Mesenchymal stem cell of adipose (primary cell): ENCODE measurements around the genes MAMSTR, CGB5, TRPM4, RPS11 and PRRG2.

DNA sequence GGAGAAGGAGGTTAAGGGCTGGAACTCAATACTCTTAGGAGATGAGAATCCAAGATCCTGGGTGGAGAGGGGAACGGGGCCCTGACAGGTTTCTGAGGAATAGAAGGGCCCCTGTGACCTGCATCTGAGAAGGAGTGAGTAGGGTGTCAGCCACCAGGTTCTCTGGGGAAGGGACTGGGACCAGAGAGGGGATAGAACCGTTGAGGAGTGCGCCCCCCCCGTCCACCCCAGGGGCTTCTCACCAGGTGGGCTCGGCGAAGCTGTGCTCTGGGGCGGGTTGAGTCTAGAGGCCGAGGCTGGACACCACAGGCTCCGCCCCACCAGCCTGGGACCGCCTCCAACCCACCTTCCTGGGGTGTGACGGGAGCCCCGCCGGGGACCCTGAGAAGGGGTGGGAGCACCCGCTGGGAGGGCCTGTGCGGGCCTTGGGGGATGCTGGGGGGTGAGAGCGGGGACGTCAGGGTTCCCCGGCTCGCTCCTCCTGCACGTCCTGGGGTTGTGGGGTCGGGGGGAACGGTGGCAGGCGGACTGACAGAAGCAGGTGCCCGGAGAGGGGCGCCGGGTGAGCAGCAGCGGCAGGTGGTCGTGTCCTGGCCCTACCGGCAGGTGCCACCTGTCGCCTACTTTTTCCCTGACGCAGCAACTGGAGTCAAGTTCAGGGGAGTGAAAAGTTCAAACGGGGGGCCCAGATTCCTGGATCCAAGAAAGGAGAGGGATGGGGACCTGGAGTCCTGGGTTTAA lies at the start of gene MAMSTR:
TSS of gene MAMSTR (minus strand) at position 289 of the 741 bp plus-strand sequence.
- CAGE, long polyA plus RNA: no peak

DNA sequence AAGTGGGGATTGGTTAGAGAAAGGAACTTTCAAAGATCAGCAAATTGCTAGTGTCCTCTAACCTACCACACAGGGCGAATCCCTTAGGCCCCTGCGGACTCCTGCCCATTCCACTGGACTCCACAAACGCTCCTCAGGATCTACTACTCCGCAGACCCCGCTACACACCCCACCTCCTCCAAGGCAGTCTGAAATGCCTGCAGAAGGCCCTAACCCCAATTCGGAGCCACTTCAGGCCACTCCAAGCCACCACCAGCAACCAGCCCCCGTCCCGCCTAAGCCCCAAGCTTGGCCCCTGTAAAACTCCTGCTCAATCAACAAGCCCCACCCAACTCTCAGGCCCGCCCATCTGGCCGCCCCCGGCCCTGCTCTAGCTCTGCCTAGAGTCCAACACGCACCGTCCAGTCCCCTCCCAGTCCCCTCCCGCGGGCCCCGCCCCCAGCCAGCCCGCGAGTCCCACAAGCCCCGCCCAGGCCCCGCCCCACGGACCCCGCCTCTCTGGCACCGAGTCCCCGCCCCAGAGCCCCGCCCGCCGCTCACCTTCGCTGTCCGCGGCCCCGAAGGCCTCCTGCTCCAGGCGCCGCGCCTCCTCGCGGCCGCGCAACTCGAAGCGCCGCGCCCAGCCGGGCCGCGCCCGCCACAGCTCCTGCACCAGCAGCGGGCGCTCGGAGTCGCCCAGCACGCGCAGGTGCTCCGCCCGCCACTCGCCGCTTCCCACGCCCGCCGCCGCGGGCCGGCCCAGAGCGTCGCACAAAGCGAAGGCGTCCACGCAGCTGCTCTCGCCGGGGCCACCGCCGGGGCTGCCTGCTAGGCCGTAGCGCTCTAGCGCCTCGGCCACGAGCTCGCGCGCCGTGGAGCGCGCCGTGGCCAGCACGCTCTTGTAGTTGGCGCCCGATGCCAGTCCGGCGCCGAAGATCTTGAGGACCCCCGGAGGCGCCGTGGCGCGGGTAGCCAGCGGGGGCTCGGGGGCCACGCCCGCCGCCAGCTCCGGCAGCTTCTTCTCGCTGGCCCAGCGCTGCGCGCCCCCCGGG lies 1.7 kb downstream of the RASIP1 start:
- CAGE, long polyA plus RNA: no peak

DNA sequence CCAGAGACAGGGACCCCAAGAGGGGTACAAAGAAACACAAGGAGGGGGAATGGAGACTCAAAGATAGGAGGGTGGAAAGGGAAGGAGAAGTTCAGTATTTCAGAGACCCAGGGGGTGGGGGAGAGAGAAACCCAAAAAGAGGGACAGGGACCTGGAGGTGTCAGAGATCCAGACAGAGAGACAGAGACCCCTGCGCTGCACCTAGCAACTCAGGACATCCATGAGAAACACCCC lies 219 bp upstream of the ENSG00000268655 start:
- CAGE, long polyA plus RNA: no peak

DNA sequence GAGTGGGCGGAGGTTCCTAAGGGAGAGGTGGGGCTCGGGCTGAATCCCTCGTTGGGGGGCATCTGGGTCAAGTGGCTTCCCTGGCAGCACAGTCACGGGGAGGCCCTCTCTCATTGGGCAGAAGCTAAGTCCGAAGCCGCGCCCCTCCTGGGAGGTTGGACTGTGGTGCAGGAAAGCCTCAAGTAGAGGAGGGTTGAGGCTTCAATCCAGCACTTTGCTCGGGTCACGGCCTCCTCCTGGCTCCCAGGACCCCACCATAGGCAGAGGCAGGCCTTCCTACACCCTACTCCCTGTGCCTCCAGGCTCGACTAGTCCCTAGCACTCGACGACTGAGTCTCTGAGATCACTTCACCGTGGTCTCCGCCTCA lies at the start of gene CGB5:
TSS of gene CGB5 (plus strand) at position 209 of the 368 bp plus-strand sequence.
- CAGE, long polyA plus RNA: no peak

DNA sequence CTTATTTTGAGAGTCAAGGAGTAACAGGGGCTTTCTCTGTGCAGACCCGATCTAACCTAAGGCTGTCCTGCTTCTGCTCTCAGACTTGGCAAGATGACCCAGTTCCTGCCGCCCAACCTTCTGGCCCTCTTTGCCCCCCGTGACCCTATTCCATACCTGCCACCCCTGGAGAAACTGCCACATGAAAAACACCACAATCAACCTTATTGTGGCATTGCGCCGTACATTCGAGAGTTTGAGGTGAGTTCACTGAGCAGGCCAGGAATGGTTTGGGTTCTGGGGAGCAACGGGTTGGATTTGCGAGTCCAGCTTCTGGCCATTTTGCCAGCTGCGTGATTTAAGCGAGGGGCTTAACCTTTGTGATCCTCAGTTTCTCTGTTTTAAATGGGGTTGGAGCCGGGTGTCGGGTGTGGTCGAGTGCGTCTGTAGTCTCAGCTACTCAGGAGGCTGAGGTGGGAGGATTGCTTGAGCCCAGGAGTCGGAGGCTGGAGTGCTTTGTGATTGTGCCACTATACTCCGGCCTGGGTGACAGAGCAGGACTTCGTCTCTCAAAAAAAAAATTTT lies 1.2 kb downstream of the SNRNP70 start:
- CAGE, long polyA plus RNA: no peak

- CAGE, long polyA plus RNA: no peak
These were observed 16.7 kb downstream of the PPFIA3 start for GRCh38 chr19:49135911-49136530.

DNA sequence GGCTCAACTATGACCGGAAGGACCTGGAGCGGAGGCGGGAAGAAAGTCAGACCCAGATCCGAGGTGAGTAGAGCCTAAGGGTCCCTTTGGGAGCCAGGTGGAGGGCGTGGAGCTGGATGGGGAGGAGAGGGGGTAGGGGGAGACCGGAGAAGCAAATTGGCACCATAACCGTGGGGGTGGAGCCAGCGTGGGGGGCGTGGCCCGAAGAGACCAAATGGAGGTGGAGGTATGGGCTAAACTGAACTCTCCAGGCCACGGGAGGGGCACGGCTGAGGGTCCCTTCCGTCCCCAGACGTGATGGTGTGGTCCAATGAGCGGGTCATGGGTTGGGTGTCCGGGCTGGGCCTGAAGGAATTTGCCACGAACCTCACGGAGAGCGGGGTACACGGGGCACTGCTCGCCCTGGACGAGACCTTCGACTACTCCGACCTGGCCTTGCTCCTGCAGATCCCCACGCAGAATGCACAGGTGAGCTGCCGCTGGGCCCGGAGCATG lies 6.4 kb downstream of the HRC start:
- CAGE, long polyA plus RNA: no peak

DNA sequence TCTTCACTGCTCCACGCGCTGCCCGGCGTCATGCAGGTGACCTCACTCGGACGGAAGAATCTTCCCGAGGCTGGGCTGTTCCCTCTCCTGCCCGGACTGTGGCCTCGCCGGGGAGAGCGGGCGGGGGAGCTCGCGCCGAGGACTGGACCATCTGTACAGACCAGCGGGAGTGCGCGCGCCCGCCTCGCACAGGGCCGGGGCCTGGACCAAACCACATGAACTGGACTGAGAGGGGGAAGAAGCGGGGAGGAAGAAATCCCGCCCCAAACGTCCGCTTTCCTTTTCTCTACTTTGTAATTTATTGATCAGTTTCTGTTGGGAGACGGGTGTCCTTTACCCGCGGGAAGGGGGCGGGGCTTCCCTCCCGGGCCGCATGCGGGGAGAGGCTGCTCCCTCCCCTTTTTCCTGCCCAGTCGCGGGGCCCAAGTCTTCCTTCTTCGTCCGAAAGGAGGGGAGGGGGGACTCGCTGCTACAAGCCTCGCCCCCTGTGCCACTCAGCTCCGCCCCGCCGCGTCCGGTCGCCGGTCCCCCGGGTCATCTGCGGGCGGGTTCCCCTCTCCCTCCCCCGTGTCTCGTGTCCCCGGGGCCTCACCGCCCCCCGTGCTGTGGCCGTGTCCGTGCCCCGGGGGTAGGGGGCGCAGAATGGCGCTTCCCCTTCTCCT lies 4.9 kb downstream of the HRC start:
- CAGE, long polyA plus RNA: no peak

GRCh38 chr19:49157320-49158065 lies at the start of gene TRPM4:
Gene TRPM4, plus strand, starts transcription at chr19:49157792.
- CAGE, long polyA plus RNA: no peak

DNA sequence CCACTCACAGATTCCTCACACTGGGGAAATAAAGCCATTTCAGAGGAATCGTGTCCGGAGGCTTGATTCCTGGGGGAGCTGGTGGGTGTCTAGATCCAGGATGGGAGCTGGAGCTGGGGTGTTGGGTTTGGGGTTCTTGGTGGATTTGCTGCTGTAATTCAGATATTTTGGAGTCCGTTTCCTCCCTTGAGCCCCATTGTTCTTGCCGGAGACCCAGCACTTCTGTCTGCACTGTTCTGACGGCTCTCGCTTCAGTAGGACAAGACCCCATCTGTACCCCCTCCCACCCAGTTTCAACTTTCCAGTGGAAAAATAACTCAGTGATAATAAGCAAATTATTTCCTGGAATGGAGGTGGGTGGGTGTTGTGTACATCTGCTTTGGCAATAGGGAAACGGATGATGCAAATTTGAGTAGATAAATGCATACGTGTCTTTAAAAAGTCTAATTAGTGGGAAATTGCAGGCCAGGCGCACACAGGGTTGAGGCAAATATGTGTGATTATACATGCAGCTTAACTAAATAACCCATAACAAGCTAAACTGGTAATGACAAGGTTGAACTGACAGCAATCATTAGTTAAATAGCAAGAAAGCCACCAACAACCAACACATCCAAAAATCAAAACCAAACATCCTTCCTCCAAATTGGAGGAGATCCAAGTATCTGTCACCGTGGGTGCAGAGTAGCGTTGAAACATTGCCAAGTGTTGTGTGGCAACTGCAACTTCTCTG lies 54.4 kb downstream of the TRPM4 start:
- CAGE, long polyA plus RNA: no peak

- CAGE, long polyA plus RNA: no peak
These were observed 67.9 kb downstream of the TRPM4 start for GRCh38 chr19:49225472-49225934.

GRCh38 chr19:49395429-49396202 lies 7.6 kb downstream of the KASH5 start:
- CAGE, long polyA plus RNA: no peak

DNA sequence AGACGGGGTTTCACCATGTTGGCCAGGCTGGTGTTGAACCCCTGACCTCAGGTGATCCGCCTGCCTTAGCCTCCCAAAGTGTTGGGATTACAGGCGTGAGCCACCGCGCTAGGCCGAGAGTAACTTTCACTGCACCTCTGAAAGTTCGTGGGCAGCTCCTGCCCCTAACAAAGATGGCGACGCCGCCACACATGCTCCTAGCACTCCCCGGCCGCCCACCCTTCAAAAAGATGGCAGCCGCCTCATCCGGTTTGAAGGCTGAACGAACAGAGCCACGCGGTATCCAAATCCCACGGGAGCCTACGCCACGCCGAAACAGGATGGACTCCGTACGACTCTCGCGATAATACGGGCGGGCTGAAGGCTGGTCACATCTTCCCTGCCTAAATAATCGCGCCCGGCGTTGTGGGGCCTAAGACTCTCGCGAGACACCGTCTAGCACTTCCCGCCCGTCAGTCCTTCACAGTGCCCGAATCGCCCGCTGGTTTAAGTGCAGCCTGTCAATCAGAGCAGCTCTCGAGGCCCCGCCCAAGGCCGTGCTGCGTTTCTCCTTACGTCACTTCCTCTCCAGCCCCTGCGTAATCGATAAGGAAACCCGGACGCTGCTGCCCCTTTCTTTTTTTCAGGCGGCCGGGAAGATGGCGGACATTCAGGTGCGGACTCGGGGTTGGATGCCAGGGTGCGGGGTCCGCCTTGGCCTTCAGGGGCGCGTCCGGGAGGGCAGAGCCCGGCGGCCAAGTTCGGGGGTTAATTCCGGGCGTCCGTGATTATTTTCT lies at the start of gene RPS11:
TSS of gene RPS11 (plus strand) at position 616 of the 776 bp plus-strand sequence.
- CAGE, long polyA plus RNA: start-site peak on the plus strand centred at position 620 of the sequence, 20 bp wide, 106 and 217 reads in 2 replicates

DNA sequence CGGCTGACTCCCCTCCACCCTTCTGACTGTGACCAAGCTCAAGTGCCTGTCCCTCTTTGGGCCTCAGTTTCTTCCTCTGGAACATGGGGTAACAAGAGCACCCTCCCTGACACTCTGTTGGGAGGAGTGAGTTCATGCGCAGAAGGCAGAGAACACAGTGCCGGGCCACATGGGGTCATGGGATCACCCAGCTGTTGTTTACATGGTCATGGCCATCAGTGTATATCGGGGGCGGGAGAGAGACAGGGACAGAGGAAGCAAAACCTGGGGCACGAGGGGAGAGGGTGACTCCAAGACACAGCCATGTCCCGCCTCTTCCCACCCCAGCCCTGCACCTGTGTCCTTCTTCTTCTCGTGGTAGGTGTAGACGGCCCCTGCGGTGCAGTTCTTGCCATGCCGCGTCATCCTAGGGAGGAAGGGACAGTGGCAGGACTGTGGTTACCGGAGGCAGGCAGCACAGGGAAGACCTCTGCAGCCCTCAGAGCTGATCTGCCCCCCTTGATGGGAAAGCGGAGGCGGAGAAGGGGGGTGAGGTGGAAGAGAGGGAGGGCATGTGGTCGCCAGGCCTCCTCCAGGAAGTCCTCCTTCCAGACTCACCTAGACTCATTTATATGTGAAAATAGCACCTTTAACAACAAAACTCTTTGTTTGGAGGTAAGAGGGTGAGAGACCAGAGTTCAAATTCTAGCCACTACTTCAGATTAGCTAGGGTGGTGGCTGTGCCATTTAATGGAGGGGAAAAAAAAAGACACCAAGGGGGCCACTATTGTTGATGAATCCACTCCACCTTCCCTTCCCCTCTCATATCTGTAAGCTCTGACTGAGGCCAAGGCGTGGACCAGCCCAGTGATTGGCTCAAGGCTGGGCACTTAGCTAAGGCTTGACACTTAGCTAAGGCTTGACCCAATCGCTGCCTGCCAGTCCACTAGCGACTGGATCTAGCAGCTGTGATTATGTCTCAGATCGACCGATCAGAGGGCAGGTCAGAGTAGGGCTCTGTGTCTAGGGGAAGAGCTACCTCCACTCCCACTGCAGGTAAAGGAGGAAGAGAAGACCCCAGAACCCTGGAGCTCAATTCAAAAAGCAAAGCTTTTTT lies 19.7 kb downstream of the NOSIP start:
- CAGE, long polyA plus RNA: no peak

DNA sequence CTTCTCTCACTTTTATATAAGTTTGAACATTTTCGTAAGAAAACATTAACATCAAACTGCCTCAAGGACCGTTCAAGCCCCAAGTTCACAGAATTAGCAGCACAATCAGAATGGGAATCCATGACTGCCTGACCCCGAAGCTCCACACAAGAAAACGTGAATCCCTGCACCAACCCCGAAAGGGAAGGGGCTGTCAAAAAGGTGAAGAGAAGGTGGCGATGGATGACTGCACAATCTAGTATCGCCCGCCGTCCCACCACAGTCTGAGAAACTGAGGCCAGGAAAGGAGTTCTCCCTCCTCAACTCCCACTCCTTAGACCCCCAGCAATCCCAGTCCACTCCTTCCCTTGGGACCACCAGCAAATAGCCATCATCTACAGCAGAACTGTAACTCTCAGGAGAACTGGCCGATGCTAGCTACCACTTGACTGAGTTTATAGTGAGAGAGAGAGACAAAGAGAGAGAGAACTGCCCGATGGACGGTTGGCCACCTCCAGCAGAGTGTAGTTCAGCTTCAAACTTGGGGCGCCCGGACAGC lies 438 bp downstream of the NOSIP start:
- CAGE, long polyA plus RNA: no peak

- CAGE, long polyA plus RNA: no peak
These were observed at the start of gene PRRG2 for GRCh38 chr19:49580899-49581559. Gene PRRG2, plus strand, starts transcription at chr19:49581316.

GRCh38 chr19:49635312-49636543 lies 4.2 kb downstream of the RRAS start:
- CAGE, long polyA plus RNA: no peak

DNA sequence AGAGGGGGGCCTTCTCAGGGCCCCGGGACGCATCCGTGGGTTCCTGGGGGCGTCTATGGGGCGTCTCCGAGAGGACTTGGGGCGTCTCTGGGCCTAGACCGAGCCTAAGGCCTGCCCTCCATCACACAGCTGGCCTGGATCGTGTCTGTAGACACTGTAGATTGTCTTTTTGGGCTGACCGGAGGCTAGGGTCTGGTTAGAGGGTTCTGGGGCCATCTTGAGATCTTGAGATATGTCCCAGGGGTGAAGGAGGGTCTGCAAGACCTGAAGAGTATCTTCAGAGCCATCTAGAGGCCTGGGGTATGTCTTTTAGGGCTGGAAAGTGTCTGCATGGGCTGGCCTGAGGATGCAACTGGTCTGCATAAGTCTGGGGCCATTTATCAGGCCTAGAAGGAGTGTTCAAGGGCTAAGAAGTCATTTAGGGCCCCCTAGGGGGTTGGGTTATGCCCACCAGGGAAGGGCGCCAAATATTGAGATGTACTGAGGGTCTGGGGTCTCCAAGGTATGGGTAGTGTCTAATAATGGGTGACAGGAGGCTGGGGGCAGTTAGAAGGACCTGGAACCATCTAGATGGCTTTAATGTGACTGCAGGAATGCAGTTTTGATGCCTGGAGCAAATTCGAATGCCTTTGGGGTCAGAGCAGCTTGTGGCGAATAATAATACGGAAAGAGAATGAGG lies 537 bp downstream of the SCAF1 start:
- CAGE, long polyA plus RNA: no peak

GRCh38 chr19:49650866-49651601 lies 9.0 kb downstream of the SCAF1 start:
- CAGE, long polyA plus RNA: no peak

DNA sequence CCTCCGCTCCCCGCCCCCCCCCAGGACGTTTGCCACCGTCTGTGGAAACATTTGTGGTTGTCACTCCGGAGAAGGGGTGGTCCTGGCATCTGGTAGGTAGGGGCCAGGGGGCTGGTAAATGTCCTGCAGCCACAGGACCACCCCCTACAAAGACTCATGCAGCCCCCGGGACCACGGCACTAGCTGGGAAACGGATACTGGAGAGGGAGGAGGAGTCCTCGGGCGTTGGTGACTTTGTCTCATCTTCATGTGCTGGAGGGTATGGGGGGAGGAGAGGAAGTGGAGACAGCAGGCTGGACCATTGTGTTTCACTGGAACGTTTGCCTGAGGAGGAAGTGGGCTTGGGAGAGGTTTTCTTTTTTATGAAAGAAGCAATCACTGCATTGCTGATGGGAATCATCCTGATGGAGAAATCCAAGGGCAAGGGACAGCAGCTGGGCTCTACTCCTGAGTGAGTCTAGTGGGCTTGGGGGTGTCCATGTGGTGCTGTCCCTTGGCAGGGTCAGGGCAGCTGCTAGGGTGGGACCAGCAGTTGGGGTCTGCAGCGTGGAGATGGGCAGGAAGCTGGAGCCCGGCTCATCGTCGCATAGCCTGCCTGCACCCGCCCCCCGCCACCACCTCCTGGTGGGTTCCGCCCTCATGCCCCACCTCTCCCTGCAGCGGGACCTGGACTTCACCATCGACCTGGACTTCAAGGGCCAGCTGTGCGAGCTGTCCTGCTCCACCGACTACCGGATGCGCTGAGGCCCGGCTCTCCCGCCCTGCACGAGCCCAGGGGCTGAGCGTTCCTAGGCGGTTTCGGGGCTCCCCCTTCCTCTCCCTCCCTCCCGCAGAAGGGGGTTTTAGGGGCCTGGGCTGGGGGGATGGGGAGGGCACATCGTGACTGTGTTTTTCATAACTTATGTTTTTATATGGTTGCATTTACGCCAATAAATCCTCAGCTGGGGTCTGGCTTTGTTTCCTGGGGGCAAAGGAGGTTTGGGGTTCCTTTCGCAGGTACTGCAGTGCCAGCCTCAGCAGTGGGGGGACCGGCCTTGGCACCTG lies 1.6 kb upstream of the ADM5 start:
- CAGE, long polyA plus RNA: no peak